Measurements from ENCODE around the genes SESN2 and TRNAU1AP.

DNA sequence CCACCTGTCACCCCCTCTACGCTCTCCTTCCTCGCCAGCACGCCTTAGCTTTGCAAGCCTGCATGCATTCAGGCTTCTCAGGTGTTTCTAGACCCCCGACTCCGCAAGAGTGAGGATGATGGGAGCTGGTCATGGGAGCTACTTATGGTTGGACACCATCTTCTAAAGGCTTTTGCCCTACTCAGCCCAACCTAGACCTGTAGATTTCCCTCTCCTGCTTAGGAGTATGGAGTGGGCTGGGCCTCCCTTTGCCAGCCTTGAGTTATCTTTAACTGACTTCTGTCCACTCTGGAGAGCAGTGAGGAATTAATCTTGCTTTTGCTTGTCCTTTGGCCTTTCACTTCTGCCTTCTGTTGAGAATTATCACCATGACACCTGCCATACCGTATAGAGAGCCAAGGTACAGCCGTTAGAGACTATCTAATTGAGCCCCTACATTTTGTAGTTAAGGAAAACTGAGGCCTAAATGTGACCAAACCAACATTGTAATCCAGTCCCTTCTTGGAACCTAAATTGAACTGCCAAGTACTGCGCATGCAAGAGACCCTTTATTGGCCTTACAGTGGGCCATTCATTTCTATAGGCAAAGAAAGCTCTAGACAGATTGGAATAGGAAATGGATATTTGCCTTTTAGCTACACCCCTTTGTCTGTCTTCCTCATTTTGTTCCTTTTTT is 1.1 kb downstream of the ATP5IF1 start:
- RRBS, result no CpG with 5 or more reads among the region's 8 CpGs

DNA sequence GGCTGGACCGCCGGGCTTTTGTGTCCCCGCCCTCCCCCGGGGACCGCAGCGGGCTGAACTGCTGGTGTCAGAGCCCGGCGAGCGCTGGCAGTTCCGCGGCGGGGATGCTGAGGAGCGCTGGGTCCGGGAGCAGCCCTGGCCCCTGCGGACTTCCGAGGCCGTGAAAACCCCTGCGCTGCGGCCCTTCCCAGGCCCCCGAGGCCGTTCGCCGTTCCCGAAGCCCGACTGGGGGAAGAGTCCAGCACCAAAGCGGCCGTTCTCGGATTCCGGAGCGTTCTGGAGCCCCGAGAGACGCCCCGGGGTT is at the start of gene SESN2:
Gene SESN2 (plus strand): TSS at position 84 of the 304 bp plus-strand sequence.
- RRBS, result 2% methylated on average over 11 of the region's 33 CpGs

DNA sequence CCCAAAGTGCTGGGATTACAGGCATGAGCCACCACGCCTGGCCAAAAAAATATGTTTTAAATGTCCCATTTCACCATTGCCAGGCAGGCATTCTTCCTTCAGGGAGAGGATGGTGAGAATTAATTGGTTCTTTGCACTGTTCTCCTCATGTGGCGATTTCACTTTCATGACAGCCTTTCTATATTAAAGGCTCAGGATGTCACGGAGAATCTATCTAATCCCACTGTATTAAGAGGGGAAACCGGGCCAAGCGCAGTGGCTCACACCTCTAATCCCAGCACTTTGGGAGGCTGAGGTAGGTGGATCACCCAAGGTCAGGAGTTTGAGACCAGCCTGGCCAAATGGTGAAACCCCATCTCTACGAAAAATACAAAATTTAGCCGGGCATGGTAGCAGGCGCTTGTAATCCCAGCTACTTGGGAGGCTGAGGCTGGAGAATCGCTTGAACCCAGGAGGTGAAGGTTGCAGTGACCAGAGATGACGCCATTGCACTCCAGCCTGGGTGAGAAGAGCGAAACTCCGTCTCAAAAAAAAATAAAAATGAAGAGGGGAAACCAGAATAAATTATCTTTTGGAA is 6.5 kb downstream of the MED18 start:
- RRBS, result no CpG with 5 or more reads among the region's 12 CpGs

GRCh38 chr1:28552308-28553375 is at the start of gene TRNAU1AP:
Gene TRNAU1AP (plus strand): TSS chr1:28553085.
- RRBS, result 3% methylated on average over 10 of the region's 65 CpGs

DNA sequence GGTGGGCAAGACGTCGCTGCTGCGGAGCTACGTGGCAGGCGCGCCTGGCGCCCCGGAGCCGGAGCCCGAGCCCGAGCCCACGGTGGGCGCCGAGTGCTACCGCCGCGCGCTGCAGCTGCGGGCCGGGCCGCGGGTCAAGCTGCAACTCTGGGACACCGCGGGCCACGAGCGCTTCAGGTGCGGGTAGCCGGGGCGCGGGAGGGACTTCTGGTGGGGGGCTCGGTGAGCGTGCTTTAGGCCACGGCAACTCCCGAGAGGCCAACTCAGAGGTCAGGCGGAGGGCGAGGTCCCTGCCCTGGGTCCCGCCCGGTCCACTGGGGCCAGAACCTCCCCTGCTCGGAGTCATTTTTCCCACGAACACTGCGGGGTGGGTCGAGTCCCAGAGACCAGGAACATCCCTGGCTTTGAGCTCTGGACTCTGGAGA is 515 bp downstream of the RAB42 start:
- RRBS, result 2% methylated on average over 20 of the region's 42 CpGs

DNA sequence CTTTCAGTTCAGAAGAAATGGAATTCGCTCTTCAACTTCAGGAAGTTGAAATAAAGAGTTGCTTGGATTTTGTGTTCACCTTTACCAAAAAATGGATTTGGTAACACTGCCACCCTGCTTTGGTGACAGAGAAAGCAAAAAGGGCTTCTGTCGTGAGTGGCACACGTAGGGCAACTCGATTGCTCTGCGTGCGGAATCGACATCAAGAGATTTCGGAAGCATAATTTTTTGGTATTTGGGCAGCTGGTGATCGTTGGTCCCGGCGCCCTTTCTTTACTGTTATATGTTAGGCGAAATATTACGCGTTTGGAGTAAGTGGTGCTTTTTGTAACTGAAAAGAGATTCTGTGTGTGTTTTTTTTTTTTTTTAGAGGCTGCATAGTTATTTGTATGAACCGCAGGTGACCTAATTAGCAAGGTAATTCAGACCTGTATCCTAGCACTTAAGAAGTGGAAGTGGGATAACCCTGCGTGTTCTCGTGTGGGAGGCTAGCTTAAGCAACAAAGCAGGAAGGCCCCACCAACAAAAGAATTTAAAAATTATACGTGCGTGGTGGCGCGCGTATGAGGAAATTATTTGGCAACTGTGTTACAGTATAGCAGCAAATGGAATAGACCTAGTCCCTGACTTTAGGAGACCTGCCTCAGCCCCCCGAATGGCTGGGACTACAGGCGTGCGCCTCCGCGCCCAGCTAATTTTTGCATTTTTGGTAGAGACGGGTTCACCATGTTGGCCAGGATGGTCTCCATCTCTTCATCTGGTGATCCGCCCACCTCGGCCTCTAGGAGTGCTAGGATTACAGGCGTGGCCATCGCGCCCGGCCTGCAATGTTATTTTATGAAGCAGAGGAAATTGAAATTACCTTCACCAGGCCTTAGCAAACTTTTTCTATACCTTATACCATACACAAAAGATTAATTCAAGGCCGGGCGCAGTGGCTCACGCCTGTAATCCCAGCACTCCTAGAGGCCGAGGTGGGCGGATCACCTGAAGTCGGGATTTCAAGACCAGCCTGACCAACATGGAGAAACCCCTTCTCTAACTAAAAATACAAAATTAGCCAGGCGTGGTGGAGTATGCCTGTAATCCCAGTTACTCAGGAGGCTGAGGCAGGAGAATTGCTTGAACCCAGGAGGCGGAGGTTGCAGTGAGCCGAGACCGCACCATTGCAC is 6.0 kb upstream of the TAF12 start:
- RRBS, result 40% methylated on average over 2 of the region's 44 CpGs

- RRBS, result 6% methylated on average over 13 of the region's 44 CpGs
Measured at GRCh38 chr1:28774723-28775725, 36.9 kb upstream of the OPRD1 start.

DNA sequence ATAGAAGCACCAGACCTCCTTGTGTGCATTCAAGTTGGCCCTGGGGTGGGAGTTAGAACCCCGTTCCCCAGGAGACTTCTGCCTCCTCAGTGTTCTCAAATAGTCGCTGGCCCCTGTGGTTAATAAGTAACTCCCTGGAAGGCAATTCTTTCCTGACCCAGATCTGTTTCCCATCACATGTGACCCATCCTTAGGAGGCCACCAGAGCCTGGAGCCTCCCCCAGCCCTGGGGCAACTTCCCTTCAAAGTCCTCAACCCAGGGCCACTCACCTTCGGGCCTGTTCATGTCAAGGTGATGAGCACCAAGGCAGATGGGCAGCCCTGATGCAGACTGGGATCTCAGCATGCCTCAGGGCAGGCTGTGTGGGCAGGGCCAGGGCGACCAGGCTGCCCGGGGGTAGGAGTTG is 42.4 kb upstream of the EPB41 start:
- RRBS, result no CpG with 5 or more reads among the region's 5 CpGs

- RRBS, result no CpG with 5 or more reads among the region's 31 CpGs
Measured at GRCh38 chr1:28915058-28915794, 857 bp downstream of the EPB41 start.

GRCh38 chr1:28927214-28928127 is 13.1 kb downstream of the EPB41 start:
- RRBS, result no CpG with 5 or more reads among the region's 4 CpGs

DNA sequence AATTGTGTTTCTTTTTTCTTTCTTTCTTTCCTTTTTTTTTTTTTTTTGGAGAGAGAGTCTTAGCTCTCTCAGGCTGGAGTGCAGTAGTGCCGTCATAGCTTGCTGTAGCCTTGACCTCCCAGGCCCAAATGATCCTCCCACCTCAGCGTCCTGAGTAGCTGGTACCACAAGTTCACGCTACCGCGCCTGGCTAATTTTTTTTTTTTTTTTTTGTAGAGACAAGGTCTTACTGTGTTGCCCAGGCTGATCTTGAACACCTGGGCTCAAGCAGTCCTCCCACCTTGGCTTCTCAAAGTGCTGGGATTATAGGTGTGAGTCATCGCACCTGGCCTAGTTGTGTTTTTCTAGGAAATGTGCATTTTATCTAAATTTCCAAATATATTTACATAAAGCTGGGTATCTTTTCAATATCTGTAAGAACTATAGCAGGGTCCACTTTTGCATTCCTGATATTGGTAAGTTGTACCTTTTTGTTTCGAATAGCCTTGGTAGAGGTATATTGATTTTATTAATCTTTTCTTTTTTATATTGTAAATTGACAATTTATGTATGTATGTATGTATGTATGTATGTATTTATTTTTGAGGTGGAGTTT is 76.4 kb downstream of the TMEM200B start:
- RRBS, result no CpG with 5 or more reads among the region's 7 CpGs

GRCh38 chr1:29083217-29083474 is 40.6 kb downstream of the TMEM200B start:
- RRBS, result no CpG with 5 or more reads among the region's 1 CpG

GRCh38 chr1:29160231-29160578 is 21.5 kb downstream of the SRSF4 start:
- RRBS, result no CpG with 5 or more reads among the region's 10 CpGs

GRCh38 chr1:29202755-29203154 is 21.1 kb upstream of the SRSF4 start:
- RRBS, result no CpG with 5 or more reads among the region's 7 CpGs

DNA sequence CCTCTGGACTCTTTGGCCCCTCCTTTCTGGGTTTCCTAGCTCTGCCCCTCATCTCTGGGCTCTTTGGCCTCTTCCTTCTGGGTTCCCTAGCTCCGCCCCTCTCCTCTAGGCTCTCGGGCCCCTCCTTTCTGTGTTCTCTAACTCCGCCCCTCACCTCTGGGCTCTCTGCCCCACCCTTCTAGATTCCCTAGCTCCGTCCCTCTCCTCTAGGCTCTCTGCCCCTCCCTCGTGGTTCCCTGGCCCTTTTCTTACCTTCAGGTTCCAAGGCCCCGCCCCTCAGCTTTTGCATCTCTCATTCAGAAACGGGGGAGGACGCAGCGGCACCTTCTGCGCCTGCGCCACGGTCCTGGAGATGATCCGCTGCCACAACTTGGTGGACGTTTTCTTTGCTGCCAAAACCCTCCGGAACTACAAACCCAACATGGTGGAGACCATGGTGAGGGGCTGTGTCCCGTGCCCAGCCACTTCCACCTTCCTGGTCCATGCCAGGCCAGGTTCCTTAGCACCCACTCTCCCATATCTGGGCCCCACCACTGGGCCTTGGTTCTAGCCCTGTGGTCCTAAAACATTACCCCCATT is 88.7 kb downstream of the PTPRU start:
- RRBS, result no CpG with 5 or more reads among the region's 16 CpGs

DNA sequence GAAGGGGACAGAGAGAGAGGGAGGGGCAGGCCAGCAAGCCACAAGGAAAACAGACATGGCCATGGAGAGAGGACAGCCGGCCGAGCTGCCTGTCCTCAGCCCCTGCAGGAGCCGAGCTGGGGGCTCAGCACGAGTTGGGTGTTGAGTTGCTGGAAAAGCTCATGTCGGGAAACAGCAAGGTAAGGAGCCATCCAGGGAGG is 548.7 kb downstream of the PTPRU start:
- RRBS, result no CpG with 5 or more reads among the region's 5 CpGs

DNA sequence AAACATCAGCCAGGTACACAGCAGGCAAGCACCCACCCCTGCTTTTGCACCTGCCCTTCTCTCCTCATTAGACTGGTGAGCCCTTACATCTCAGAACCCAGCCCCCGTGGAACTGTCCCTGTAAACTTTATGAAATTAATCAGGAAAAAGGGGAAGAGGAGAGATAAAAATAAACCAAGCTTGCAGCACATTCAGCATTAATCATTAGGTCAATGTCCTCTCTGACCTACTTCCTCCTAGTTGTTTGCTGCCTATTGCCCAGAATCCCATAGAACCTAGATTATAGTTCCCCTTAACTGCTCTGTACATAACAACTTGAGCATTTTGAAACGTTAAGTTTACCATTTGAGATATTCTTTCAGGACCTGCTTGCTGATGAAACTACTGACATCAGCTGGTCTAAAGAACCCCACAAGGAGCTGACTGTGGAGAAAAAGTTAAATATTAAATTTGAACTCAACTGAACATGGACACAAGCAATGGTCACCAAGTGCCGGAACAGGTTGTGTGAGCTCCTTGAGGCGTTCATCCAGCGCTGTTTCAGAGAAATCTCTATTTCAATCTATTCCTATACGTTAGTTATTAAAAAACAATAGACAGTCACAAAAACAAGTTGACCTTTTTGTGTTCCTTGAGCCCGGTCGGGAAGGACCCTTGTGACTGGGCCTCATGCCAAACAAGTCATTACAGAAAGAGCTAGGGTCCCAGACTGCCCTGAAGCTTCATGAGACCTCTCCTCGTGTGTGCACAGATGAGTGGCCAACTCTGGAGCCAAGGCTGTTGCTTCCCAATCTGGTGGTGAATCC is 738.2 kb downstream of the MATN1 start:
- RRBS, result no CpG with 5 or more reads among the region's 9 CpGs

GRCh38 chr1:30005866-30006527 is 717.4 kb downstream of the MATN1 start:
- RRBS, result no CpG with 5 or more reads among the region's 4 CpGs

- RRBS, result no CpG with 5 or more reads among the region's 1 CpG
Measured at GRCh38 chr1:30677597-30677850, 45.9 kb downstream of the MATN1 start.

DNA sequence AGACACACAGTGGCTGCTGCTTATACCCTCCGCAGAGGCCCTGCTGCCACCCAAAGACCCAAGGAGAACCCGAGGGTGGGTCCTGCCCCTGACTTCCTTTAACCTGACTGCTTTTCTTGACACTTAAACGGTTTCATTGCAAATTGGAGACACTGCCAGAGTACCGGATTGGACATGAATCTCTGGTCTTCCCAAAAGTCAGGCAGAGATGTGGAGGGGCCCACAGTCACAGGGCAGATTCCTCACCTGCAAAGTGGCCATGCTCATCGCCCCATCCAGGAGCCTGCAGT is 5.6 kb upstream of the MATN1 start:
- RRBS, result no CpG with 5 or more reads among the region's 5 CpGs

All from GM19240 (cell line).